Fibroblast of the aortic adventitia (primary cell): ENCODE results near the genes DCAF4L1, BEND4 and CORIN.

DNA sequence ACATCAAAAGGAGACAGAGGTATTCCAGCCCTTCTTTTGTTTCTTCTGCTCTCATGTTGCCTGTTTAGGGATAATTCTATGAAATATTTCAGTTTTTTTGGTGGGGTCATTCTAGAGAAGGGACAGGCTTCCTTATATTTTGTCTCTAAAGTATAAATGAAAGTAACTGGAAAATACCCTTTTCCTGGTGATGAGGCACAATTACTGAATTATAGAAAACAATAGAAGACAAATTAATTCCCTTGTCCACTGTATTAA lies 36.5 kb upstream of the LIMCH1 start:
- CAGE, long polyA plus RNA: no peak

DNA sequence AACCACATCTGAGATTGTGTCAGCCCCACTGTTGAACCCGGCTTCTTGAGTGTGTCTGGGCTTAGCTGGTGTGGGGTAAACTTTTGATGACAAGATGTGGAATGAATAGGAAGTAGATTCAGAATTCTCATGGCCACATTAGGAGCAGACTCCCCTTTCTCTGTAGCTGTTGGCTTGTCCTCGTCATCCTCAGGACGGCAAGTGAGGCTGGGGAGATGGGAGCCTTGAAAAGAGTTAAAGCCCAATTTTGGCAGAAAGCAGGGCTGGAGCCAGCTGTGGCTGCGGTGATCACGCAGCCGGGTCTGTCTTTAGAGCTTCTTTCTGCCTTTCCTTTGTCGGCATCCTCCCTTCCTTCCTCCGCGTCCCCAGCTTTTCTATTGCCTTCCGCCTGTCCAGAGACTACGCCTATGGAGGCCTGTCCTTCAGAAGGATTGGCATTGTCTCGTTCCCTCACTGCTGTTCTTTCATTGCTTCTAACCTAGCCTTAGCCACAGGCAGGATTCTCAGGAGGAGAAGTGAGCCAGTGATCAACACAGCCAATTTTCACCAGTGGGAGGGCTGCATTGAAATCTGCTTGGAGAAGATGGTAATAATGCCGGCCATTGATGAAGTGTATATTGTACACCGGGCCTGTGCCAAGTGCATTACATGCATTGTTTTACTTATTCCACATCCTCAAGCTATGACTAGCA lies 22.9 kb upstream of the LIMCH1 start:
- CAGE, long polyA plus RNA: no peak

- CAGE, long polyA plus RNA: no peak
These were observed 2.0 kb upstream of the LIMCH1 start for GRCh38 chr4:41535782-41536594.

GRCh38 chr4:41570361-41571563 lies 32.8 kb downstream of the LIMCH1 start:
- CAGE, long polyA plus RNA: no peak

DNA sequence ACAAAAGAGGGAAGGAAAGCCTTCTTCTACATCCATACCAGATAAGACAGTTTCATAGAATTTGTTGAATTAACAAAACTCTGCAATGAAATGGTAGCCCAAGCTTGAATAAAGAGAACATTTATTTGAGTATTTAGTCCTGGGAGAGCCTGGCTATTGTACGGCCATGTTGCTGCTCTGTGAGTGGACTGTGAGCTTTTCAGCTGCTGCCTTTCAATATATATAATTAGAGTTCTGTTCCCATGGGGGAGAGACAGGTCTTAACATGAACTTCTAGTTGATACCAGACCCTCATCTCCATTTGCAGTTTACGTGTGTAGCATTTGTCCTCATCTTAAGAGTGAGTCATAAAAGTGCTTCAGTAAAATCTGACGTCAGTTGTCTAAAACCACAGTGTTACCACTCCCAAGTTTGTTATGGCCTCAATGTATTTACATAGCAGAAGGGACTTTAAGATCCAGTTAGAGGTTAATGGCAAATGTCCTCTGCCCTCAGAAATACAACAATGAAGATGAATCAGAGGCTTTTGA lies 38.7 kb downstream of the PHOX2B start:
- CAGE, long polyA plus RNA: no peak

GRCh38 chr4:41824833-41825339 lies 76.4 kb upstream of the PHOX2B start:
- CAGE, long polyA plus RNA: no peak

GRCh38 chr4:41981620-41981868 lies at the start of gene DCAF4L1:
Gene DCAF4L1 (plus strand): TSS chr4:41981756.
- CAGE, long polyA plus RNA: no peak

GRCh38 chr4:42152000-42153016 lies at the start of gene BEND4:
Gene BEND4 (minus strand): TSS chr4:42152655.
- CAGE, long polyA plus RNA: no peak

DNA sequence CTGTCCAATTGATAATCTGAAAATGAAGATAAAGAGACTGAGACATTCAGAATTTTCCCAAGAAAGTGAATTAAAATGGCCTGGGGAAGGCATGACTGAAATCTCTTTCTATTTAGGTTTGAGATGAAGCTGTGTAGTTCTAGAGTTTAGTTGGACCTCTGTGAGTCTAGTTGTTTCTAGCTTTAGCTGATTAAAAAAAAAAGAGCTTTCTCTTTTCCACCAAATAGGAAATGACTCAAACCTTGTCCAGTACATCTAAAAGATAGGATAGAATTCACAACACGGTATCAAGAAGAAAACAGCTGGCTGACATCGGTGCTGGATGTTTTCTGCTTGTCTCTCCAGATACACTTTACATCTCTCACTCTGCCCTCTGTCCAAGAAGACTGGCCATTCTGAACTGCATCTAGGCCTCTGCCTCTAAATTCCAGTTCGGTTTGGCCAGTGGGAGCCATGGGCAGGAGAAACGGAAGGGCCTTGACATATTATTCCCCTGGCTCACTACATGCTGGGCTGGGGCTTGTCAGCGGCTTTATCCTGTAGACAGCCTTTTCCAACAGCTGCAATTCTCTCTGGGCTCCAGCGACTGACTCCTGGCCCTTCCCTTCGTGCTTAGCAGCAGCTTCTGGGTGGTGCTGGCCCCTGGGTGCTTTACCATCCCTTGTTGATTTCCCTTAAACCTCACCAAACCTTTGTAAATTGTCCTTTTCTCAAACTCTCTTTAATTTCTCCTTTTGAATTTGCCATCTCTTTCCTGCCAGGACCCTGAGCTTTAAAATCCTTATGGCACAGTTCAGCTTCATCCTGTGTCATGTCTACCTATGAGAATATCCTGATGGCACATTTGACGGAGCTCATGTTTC lies 57.3 kb upstream of the SHISA3 start:
- CAGE, long polyA plus RNA: no peak

- CAGE, long polyA plus RNA: no peak
These were observed 891 bp downstream of the ATP8A1 start for GRCh38 chr4:42655670-42656757.

GRCh38 chr4:44765023-44765258 lies 38.6 kb upstream of the GNPDA2 start:
- CAGE, long polyA plus RNA: no peak

GRCh38 chr4:45324757-45325154 lies 598.4 kb upstream of the GNPDA2 start:
- CAGE, long polyA plus RNA: no peak

GRCh38 chr4:45476776-45477136 lies 647.1 kb downstream of the GABRG1 start:
- CAGE, long polyA plus RNA: no peak

- CAGE, long polyA plus RNA: no peak
These were observed 1.2 kb downstream of the GABRB1 start for GRCh38 chr4:47032549-47033056.

GRCh38 chr4:47500181-47500771 lies 15.2 kb downstream of the ATP10D start:
- CAGE, long polyA plus RNA: no peak

- CAGE, long polyA plus RNA: no peak
These were observed at the start of gene CORIN for GRCh38 chr4:47837348-47838298. Gene CORIN (minus strand): TSS chr4:47838067.

DNA sequence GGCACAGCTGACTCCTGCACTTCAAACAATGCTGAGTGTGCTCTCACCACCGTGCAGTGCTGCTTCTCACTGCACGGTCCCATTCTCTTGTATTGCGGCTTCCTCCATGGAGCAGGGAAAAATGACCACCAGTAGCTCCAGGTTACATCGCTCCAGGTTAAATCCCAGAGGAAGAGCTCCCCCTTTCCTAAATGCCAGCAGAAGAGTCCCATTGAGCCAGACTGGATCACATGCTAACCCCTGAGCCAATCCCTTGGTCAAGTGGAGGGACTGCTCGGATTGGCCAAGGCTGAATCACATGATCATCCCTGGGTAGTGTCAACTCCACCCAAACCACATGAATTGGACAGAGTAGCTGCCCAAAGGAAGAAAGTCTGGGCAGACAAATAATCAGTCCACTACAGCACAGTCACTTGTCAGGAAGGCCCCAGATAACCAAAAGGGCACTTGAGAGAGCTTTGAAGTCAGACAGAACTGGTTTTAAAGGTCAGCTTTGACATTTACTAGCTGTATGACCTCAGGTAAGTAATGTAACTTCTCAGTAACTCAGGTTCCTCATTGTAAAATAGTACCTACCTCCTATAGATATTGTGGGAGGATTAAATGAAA lies 14.4 kb downstream of the TEC start:
- CAGE, long polyA plus RNA: no peak

- CAGE, long polyA plus RNA: no peak
These were observed 48.4 kb downstream of the SLAIN2 start for GRCh38 chr4:48389745-48390073.

GRCh38 chr4:48604378-48604909 lies 114.4 kb downstream of the ZAR1 start:
- CAGE, long polyA plus RNA: no peak

DNA sequence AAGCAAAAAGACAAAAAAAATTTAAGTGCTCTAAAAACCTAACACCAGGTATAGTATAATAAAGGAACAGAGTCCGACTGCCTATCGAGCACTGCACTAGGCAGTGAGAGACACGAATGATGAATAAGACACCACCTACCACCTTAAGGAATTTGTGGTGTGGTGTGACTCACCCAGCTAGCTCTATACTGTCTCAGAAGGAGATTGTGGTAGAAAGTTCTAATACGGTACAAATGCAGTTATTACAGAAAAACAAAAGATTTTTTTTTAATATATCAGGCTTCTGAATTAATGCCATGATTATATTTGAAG lies 80.2 kb downstream of the FRYL start:
- CAGE, long polyA plus RNA: no peak